SJCRH30 (cell line): ENCODE data around the genes YAP1 and AASDHPPT.

DNA sequence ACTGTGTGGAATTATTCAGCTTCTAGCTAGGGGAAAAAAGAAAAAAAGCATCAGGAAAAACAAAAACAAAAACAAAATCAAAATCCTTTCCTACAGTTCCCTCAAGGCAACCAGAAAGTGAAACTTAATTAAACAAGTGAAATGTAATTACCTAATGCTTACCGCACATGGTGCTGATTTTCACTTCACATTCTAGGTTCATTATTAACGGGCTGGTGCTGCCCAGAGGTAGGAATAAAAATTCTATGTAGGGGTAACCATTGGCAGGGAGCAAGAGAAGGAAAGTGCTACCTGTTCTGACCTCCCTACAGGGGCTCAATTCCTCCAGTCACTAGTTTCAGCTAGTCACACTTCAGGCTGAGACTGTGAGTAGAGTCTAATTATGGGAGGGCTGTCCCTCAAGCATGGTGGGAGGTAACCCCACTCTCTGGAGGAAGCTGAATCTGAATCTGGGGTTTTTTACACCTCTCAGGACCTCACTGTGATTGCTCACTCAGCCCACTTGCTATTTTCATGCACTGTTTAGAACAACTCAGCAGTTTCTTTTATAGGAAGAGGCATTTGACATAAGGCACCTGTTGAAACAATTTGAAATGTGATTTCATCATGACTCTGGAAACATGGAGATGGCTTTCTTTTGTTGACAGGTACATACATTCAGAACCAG is 75.5 kb downstream of the MAML2 start:
- RAMPAGE, long total RNA: no peak

DNA sequence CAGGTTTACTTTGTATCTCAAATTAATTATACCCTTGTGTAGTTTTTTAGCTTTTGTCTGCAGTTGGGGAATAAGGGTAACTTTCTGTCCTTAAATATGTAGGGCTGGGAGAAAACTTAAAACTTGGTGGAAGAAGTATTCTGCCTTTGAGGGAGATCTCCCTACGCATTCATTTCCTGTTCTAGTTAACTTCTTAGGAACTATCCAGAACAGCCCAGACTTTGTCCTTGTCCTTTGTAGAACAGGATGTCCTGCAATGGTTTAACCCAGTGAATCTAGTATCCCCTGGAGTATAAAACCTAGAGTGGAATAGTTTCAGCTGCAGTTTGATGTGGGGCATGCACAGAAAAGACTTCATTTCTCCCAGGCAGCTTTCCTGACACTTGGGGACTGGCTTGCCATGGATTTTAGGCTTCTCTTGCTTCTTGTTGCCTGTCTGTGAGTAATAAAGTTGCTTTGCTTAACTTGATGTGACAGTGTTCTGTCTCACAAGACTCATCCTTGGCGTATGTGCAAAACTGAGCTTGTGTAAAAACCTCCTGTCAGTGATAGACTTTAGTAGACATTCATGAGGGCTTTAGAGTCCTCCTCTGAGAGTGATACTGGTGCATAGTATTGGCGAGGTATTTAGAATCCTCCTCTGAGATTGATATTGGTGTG is 28.1 kb downstream of the ARHGAP42 start:
- RAMPAGE, long total RNA: no peak

DNA sequence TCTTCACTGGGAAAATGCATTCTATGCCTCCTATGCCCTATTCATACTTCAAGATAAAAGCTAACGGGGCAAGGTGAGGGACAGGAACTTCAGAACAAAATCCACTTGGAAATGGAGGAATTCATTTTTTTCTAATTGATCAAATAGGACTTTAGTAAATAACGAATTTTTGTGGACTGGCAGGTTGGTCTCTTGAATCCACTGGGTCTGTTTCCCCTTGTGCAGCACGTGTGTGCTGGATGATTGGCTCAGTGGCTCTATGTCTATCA is 144.7 kb downstream of the ARHGAP42 start:
- RAMPAGE, long total RNA: no peak

- RAMPAGE, long total RNA: no peak
Measured at GRCh38 chr11:101122910-101123635, 6.5 kb downstream of the PGR start.

DNA sequence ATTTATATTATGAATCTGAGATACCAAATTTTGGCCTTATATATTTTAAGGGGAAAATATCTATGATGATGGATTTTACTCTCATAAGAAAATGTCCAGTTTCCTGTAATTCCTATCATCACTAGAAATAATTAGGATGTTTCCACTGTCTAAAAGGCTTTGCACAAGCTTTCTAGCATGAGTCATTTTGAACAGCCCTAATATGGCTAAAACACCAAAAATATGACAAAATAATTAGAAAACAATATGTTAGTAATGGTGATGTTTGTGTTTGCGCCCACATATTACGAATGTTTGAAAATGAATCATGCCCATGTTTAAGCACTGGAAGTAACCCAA is 96.1 kb downstream of the TRPC6 start:
- RAMPAGE, long total RNA: no peak

- RAMPAGE, long total RNA: no peak
Measured at GRCh38 chr11:101909548-101910125, 5.2 kb upstream of the CEP126 start.

DNA sequence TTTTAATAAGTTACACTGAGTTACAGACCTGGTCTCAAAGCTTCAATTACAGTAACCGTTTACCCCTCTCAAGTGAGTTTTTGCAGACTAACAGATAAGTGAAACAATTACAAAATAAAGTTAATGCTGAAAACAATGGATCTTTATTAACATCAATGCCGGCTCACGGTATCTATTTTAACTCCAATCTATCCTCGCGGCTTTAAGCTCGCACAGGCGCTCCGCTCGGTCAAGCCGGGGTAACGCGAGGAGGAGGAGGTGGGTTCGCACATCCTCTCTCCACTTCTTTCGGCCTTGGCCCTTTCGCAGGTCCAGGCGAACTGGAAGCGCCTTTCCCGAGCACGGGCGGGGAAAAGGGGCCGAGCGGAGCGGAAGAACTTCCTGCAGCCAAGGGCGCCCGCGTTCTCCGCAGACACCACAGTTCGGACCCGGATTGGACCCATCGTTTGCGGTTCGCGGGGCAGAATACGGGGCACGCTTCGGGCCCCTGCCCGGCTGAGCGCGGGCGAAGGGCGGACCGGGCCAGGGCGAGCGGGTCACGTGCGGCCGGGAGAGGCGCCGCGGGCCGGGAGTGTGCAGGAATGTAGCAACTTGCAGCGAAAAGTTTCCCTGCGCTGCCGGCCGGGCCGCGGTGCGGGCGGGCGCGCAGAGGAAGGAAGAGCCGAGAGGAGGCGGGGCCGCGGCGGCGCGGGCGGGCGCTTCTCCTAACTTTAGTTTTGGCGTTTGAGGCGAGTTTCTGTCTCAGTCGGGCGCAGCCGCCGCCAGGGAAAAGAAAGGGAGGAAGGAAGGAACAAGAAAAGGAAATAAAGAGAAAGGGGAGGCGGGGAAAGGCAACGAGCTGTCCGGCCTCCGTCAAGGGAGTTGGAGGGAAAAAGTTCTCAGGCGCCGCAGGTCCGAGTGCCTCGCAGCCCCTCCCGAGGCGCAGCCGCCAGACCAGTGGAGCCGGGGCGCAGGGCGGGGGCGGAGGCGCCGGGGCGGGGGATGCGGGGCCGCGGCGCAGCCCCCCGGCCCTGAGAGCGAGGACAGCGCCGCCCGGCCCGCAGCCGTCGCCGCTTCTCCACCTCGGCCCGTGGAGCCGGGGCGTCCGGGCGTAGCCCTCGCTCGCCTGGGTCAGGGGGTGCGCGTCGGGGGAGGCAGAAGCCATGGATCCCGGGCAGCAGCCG is at the start of gene YAP1:
TSS of gene YAP1 (plus strand) at position 741 of the 1,163 bp plus-strand sequence.
- RAMPAGE, long total RNA: no peak

GRCh38 chr11:102164945-102166018 is 55.0 kb downstream of the YAP1 start:
- RAMPAGE, long total RNA: no peak

- RAMPAGE, long total RNA: no peak
Measured at GRCh38 chr11:102177676-102178751, 67.8 kb downstream of the YAP1 start.

GRCh38 chr11:102229659-102230359 is 87.5 kb upstream of the BIRC3 start:
- RAMPAGE, long total RNA: no peak

DNA sequence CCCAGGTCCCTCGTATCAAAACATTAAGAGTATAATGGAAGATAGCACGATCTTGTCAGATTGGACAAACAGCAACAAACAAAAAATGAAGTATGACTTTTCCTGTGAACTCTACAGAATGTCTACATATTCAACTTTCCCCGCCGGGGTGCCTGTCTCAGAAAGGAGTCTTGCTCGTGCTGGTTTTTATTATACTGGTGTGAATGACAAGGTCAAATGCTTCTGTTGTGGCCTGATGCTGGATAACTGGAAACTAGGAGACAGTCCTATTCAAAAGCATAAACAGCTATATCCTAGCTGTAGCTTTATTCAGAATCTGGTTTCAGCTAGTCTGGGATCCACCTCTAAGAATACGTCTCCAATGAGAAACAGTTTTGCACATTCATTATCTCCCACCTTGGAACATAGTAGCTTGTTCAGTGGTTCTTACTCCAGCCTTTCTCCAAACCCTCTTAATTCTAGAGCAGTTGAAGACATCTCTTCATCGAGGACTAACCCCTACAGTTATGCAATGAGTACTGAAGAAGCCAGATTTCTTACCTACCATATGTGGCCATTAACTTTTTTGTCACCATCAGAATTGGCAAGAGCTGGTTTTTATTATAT is 3.0 kb downstream of the BIRC2 start:
- RAMPAGE, long total RNA: no peak

DNA sequence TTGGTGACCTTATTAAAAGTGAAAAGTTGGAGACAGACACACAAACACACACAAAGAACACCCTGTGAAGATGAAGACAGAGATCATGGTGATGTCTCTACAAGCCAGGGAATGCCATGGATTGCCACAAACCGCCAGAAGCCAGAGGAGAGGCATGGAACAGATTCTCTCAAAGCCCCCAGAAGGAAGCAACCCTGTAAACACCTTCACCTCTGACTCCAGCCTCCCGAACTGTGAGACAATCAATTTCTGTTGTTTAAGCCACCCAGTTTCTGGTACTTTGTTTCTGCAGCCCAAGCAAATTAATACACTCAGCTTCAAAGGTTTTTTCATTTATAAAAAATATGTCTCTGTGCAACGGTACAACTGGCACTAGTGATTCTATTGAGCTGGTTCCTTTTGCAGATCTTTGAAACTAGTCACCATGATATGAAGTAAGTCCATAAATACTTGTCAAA is 44.9 kb downstream of the TMEM123 start:
- RAMPAGE, long total RNA: no peak

DNA sequence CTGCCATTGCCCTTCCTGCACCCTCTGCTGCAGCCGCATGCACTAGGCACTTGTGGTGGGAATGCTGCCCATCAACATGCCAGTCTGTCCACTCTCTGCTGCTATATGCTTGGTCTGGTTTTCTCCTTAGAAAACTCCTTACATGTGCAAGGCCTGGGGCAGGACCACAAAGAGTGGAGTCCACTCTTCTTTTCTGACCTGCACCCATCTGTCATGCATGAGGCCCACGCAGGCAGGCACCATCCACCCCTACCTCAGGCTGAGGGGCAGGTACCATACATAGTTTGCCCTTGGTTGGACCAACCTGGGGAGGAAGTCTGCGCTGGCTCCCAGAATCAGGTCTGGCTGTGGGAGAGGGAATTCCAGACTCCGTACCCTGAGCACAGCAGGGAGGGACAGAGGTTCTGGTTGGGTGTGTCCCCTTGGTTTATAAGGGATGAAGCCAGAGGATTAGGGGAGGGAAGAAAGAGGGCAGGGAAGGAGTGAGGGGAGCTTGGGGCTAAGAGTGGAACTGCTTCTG is 9.4 kb downstream of the MMP20 start:
- RAMPAGE, long total RNA: no peak

DNA sequence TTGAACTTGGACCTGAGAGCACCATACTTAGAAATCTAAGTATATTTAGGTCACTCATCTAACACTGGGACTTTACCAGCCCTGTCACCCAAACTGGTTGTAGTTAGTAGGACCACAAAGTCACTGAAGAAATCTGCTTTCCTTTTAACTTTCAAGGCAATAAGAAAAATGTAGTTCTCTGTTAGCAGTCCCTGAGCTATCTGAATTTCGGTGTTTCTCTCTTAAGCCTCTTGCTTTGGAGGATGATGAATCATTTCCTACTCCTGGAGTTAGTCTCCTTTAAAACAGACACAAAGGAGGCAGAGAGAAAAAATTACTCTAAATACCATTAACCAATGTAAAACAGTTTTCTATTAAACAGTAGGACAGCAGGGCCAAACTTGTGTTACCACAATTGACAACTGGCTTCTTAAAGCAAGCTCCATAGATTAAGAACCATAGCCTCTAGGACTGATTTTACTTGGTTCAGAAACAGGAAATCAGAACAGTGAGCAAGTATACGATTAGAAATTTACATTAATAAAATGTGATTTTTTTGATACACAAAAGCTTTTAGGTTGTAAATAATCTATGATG is 128.3 kb upstream of the DDI1 start:
- RAMPAGE, long total RNA: no peak

GRCh38 chr11:104413963-104414271 is 250.0 kb upstream of the PDGFD start:
- RAMPAGE, long total RNA: no peak

DNA sequence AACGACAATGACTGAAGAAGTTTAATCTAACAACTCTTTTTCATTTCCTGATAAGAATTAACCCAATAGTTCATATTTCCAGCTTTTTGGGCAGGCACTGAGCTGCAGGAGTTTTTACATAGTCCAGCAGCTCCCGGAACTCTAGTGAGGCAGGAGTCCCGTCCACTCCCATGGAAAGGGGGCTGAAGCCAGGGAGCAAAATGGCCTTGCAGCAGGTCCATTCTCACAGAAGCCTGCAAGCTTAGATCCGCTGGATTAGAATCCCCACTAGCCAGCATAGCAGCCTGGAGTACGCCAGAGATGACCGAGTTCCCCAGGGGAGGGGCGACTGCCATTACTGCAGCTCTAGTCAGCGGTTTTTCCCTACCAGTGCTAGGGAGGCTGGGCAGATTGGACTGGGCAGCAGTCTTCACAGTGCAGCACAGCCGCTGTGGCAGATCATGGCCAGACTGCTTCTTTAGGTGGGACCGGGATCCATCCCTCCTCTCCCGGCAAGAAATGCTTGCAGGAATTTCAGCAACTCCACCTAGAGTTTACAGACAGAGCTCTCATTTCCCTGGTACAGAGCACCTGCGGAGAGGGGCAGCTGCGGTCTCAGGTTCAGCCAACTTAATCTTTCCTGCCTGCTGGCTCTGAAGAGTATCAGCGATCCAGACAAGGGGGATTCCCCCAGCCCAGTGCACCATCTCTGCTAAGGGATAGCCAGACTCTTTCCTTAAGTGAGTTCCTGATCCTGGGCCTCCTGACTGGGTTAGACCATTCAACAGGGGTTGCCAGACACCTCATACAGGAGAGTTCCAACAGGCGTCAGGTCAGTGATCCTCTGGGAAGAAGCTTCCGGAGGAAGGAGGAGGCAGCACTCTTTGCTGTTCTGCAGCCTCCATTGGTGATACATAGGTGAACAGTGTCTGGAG is 766 bp upstream of the CASP4 start:
- RAMPAGE, long total RNA: no peak

DNA sequence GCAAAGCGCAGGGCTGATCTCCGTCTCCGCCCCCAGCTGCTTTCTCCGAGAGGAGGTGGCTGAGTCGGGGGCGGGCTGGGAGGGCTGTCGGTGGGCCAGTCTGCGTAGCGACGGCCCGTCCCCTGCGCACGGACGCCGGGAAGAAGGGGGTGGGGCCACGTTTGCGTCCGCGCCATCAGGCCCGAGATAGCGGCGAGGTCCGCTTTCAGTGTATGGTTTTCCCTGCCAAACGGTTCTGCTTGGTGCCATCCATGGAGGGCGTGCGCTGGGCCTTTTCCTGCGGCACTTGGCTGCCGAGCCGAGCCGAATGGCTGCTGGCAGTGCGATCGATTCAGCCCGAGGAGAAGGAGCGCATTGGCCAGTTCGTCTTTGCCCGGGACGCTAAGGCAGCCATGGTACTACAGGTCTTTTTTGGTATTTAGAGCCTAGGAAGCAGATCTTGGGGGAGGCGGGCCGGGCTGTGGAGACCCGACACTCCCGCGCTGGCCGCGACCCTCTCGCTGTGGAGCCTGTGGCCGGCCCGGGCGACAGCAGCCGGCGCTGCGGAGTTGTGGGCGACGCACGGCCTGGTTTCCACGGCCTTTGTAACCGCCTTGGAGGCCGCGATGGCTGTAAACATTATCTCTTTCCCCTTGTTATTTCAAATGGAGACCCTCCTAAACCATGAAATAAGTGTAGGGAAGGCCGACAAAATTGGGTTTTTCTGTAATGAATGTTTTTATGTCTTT is at the start of gene AASDHPPT:
TSS of gene AASDHPPT (plus strand) at position 164 of the 728 bp plus-strand sequence.
- RAMPAGE, long total RNA: no peak

- RAMPAGE, long total RNA: no peak
Measured at GRCh38 chr11:106378750-106379135, 301.3 kb downstream of the AASDHPPT start.

GRCh38 chr11:106956896-106957592 is 61.2 kb downstream of the GUCY1A2 start:
- RAMPAGE, long total RNA: no peak

- RAMPAGE, long total RNA: no peak
Measured at GRCh38 chr11:107387964-107388311, 69.7 kb downstream of the CWF19L2 start.